Epithelial cell of alveolus of lung (primary cell): ENCODE measurements around a stretch of chr16.

GRCh38 chr16:50309138-50309635, 42.8 kb downstream of the ADCY7 start:
- RAMPAGE, long total RNA, result no peak
- RRBS, result 78% methylated on average over 2 of the region's 14 CpGs

GRCh38 chr16:50367956-50368563, 728 bp downstream of the BRD7 start:
- RAMPAGE, long total RNA, result no peak
- RRBS, result 2% methylated on average over 13 of the region's 42 CpGs

DNA sequence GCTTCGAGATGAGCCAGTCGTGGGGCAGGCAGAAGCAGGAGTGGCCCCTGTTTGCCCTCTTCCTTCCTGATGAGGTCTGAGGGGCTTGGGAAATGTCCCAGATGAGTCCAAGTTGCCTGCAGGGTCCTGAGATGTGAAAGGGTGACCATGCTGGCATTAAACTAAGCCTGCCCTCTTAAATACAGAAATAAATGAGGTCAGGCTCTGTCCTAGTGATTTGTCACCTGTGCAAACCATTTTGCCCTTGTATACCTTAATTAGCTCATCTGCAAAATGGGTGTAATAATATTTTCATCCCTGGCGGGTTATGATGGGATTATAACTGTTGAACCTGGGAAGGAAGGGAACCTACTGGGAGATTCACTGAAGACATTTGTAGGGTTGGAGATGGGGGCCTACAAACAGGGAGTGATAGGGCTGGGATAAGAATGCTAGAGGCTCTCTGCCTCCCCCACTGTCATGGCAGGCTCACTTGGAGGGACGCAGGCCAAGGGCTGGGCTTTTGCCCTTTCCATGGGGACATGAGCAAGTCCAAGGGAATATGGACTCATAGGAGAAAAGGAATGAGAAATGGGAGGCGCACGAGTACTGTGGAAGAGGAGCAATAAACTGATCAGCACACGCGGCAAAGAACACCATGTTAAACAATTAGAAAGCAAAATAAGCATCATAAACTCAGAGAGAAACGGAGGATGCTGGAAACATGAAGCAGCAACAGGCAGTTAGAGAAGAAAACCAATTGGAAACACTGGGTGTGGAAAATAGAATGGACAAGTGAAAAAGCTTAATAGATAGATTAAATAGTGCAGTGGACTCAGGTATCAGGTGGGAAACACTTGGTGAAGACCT, 4.4 kb downstream of the NKD1 start:
- RAMPAGE, long total RNA, result no peak
- RRBS, result no CpG with 5 or more reads among the region's 9 CpGs

DNA sequence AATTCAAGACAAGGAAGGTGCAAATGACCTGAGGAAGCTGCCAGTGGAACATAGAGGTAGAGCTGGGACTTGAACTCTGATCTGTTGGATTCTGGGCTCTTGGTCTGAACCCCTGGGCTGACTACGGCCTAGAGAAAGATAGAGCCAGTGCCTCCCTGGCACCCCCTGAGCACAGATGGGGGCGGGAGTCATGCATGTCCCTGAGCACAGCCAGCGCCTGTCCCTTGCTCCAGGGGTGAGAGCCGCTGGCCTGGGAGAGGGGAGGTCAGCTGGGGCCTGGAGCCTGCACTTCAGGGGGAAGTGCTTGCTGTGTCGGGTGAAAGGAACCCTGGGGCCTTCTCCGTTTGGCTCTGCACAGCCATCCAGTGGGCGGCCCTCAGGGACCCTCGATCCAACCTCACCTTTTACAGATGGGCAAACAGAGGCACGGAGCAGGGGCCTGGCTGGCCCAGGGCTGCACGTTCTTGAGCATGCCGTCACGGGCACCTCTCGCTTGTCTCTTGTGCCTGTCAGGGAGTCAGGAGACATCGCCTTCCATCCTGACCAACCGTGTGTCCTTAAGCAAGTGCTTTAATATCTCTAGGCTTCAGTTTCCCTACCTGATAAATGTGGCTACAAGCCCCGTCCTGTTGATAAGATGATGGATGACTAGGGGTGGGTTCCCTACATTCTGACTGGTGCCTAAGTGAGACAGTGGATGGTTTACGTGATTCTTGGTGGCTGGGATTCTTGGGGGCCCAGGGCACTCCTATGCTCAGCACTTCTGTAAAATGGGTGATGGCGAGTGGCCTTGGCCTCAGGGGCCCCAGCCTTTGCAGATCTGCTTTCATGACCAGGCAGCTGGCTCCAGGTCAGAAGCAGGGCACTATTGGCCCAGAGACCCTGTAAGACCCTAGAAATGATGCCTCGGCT, 1.8 kb downstream of the SNX20 start:
- RAMPAGE, long total RNA, result no peak
- RRBS, result no CpG with 5 or more reads among the region's 19 CpGs

DNA sequence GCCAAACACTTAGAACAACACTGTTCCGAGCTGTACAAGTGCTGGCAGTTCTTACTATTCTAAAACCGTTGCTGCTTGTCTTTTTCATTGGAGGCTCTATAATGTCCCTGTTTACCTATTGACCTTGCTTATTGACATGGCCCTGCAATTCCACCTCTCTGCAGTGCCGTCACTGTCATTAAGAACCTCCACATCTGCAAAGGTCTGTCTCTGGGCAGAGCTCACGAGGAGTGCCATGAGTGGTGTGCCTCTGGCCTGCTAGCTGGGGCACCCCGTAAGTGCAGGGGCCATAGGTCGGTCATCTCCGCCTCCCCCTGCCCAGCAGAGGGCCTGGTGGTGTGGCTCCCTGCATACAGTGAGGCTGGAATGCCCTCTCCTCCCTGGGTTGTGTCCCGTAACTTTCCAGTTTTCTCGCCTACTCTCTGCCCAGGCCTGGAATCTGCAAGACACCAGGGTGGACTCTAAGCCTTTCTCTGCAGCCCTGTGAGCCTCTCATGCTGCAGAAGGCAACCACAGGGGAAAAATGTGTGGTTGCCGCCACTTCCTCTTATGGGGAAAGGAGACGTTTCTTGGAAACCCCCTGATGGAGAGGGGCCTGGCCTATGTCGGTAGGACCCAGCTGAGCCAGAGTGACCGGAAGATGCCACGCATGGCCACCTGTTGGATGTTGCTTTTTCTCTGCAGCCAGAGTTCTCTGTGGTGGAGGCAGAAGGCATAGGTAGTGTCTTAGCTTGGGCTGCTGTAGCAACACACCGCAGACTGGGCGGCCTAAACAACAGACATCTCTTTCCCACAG, 2.7 kb upstream of the SNX20 start:
- RAMPAGE, long total RNA, result no peak
- RRBS, result no CpG with 5 or more reads among the region's 16 CpGs

DNA sequence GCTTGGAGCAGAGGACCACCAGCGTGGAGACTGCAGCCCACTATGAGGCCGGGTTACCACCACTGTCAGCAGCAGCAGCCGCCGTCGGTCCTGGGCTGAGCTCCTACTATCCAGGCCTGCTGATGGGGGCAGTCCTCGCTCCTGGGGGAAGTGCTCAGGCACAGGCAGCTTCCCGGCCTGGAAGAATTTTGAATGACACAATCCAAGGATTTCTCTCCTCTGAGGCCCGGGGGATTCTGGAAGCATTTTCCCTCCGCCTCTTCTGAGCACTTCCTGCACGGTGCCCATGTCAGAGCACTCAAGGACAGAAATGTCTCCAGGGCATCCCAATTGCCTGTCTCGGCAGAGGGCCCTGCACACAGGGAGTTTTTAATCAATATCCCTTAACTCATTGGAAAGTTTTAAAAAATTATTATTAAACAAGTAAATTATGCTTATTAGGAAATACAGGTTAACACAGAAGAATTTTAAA, 5.2 kb upstream of the NOD2 start:
- RAMPAGE, long total RNA, result no peak
- RRBS, result no CpG with 5 or more reads among the region's 11 CpGs

DNA sequence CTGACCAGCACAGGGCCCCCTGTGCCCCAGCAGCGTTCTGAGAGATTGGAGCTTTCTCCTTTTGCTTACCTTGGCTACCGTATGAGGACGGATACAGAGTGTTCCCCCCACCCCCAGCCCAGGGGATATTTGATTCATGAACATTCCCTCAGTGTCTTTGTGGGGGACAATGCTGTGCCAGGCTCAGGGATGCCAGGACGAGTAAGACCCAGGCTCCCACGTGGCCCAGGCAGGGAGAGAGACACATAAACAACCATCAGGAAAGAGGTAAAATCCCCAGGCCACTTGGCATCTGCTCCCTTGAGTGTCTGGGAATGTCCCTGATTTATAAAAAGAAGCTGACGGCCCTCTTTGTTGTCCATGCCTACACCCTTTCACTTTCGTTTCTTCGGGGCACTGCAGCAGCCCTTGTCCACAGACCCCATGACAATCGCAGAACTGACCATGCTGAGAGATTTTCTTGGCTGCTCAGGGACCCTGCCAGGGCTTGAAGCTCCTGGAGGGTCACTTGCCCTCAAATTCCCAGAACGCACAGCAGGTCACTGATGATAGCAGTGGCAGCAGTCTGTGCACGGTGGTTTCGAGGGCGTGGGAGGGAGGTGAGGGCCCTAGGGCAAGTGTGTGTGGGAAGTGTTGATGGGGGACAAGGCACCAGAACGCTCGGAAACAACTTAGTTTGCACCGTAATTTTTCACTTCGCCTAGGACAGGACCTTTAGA, 4.5 kb downstream of the NOD2 start:
- RAMPAGE, long total RNA, result no peak
- RRBS, result no CpG with 5 or more reads among the region's 17 CpGs

- RAMPAGE, long total RNA, result no peak
- RRBS, result no CpG with 5 or more reads among the region's 11 CpGs
Measured at GRCh38 chr16:50709100-50709840, 15.9 kb downstream of the NOD2 start.

- RAMPAGE, long total RNA, result no peak
- RRBS, result 1% methylated on average over 19 of the region's 66 CpGs
Measured at GRCh38 chr16:50742267-50743247, 671 bp downstream of the CYLD start.

DNA sequence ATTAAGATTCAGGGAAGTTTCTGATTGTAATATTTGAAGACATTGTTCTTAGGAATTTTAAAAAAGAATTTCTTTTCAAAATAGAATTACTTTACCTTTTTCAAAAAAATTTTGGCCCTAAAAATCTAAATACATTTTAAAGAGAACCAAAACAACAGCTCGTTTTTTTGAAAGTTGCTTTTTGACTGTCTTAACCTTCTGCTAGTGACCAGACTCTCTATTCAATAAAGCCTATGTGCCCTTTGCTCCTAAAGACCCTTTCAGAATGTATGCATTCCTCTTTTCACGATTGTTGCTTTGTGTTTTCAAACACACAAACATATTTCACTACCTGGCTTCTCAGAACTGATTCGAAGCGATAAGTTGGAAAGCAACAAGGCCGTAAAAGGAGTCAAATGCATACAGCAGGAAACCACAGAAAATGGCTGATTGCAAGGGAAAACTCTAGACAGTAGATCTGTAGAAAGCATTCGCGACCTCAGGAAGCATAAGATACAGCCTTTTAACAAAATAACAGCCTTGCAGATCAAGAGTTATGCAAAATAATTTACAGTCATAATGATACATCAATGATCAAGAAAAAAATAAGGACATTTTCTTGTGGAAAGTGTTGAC, 5.2 kb downstream of the CYLD start:
- RAMPAGE, long total RNA, result no peak
- RRBS, result no CpG with 5 or more reads among the region's 7 CpGs

- RAMPAGE, long total RNA, result no peak
- RRBS, result no CpG with 5 or more reads among the region's 4 CpGs
Measured at GRCh38 chr16:50842605-50843061, 100.7 kb downstream of the CYLD start.

DNA sequence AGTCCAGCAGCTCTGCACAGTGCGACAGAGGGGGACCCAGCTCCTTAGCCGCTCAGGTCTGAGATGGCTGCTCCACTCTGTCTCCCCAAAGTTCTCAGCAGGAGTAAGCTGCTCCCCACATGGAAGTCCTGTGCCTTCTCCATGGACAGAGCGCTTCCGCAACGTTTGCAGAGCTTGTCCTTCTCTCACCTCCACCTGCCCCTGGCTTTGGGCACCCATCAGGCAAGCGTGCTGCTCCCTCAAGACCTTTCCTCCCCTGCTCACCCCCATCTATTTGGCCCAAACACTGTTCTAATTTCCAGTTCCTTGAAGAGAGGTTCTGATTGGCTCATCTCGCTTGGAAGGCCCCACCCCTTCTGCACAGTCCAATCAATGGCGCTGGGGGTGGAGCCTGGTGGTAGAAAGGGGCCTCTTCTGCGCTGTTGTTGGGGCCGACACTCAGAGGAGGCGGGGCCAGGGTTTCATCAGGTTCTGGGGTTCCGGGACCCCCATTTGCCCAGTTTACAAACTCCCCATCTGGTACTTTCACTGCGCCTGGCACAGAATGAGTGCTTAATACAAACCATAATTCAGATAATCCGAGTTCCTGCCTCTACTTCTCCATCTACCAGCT, 137.2 kb downstream of the CYLD start:
- RAMPAGE, long total RNA, result no peak
- RRBS, result no CpG with 5 or more reads among the region's 14 CpGs

DNA sequence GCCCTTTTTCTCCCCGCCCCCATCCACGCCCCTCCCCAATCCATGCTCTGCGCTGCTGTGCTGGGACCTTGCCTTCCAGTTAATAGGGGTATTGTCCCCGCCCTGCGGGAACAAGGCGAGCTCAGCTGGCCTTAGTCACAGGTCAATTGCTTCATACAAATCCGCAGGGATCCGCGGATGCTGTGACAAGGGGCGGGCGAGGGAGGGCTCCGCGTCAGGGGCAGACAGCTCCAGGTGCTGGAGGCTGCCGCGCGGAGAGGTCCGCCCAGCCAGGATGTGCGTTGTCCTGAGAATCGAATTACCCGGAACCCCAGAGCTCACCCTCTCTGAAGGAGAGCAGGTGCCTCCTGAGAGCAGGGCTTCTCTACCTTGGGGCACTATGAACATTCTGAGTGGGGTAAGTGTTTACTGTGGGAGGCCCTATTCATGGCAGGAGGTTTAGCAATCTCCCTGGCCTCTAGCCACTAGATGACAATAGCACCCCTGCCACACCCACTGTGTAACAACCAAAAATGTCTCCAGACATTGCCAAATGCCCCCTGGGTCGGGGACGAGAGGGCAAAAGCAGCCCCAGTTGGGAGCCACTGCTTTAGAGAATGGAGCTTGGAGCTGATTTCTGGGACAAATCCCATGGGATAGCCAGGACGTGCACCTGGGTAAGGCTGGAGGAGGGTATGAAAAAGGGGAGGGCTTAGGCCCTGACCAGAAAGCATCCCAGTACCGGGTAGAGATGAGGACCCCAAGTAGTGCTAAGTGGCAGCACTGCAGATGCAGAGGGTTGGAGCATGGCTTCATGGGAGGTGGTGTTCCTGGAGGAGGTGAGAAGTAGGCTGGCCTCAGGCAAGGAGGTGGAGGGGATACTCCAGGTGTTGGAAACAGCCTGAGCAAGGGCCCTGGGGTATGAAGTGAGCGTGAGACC, 138.2 kb downstream of the CYLD start:
- RAMPAGE, long total RNA, result no peak
- RRBS, result no CpG with 5 or more reads among the region's 25 CpGs

- RAMPAGE, long total RNA, result no peak
- RRBS, result no CpG with 5 or more reads among the region's 44 CpGs
Measured at GRCh38 chr16:51152842-51153535, 1.9 kb upstream of the SALL1 start.

GRCh38 chr16:51154099-51155099, 3.3 kb upstream of the SALL1 start:
- RAMPAGE, long total RNA, result no peak
- RRBS, result 0% methylated on average over 3 of the region's 69 CpGs

- RAMPAGE, long total RNA, result no peak
- RRBS, result no CpG with 5 or more reads among the region's 4 CpGs
Measured at GRCh38 chr16:51763313-51763752, 612.3 kb upstream of the SALL1 start.

GRCh38 chr16:52544975-52545600, 1.9 kb downstream of the TOX3 start:
- RAMPAGE, long total RNA, result no peak
- RRBS, result no CpG with 5 or more reads among the region's 16 CpGs

DNA sequence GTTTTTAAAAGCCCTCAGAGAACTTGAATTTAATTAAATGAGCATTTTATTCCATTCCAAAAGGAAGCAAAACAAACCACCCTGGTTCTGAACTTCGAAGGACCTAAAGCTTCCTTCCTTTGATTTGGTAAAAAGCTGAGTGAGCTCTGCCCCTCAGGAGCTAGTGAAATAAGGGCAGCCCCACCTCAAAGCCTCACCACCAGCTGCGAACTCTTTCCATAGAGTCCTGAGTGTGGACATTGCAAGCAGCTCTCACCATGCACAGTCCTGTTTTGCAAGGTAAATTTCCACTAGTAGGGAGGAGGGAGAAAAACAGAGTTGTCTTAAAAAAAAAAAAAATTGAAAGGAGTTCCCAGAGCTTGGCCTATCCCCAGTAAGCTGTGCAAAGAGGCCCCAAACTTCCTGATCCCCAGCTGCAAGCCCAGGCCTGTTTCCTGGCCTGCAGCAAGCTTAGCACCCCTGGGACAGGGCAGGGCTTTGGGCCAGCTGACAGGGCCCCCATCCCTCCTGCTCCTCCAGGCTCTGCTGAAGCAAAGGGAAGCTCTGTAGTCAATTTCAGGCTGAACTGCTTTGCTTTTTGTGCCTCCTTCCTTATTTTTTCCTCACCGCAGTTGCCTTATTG, 11.1 kb downstream of the CHD9NB start:
- RAMPAGE, long total RNA, result no peak
- RRBS, result no CpG with 5 or more reads among the region's 3 CpGs

- RAMPAGE, long total RNA, result no peak
- RRBS, result 38% methylated on average over 2 of the region's 13 CpGs
Measured at GRCh38 chr16:53093934-53094813, 39.4 kb downstream of the CHD9 start.

- RAMPAGE, long total RNA, result no peak
- RRBS, result no CpG with 5 or more reads among the region's 6 CpGs
Measured at GRCh38 chr16:53209357-53210036, 154.7 kb downstream of the CHD9 start.